Measurements from ENCODE around the gene ANKS1A.

GRCh38 chr6:34514519-34514961 is 41.6 kb downstream of the SPDEF start:
- RRBS, result no CpG with 5 or more reads among the region's 22 CpGs

DNA sequence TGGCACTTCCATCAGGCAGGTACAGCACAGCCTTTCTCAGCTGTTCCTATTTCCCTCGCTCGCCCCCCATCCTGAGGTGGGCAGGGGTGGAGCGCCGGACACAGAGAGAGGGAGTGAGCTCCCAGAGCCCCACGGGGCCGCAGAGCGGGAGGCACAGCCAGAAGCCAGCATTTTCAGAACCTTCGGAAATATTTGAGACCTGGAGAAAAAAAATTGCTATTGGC is 29.6 kb downstream of the SPDEF start:
- RRBS, result no CpG with 5 or more reads among the region's 8 CpGs

GRCh38 chr6:34580792-34581275 is 24.7 kb upstream of the SPDEF start:
- RRBS, result no CpG with 5 or more reads among the region's 4 CpGs

DNA sequence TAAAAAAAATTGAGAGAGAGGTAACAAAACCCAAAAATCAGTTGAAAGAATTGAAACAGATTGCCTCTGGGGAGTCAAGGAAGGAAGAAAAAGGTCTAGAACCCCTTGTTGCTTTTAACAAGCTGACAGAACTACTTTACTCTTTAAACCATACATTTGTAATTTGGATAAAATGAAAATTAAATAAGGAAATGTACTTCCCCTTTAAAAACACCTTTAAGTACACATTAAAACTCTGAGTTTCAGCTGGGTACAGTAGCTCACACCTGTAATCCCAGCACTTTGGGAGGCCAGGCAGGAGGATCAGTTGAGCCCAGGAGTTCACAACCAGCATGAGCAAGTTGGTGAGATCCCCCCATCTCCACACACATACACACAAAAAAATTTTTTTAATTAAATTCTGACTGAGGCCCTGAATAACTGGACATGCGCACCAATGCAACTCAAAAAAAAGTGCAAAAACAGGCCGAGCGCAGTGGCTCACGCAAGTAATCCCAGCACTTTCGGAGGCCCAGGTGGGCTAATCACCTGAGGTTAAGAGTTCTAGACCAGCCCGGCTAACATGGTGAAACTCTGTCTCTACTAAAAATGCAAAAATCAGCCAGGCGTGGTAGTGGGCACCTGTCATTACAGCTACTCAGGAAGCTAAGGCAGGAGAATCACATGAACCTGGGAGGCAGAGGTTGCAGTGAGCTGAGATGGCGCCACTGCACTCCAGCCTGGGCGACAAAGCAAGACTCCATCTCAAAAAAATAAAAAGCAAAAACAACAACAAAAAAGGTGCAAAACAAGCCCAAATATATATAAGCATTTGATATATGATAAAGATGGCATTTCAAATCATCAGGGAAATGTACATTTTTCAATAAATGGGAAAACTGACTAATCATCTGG is 21.8 kb downstream of the ILRUN start:
- RRBS, result no CpG with 5 or more reads among the region's 9 CpGs

GRCh38 chr6:34709191-34709838 is 12.7 kb upstream of the ILRUN start:
- RRBS, result no CpG with 5 or more reads among the region's 7 CpGs

DNA sequence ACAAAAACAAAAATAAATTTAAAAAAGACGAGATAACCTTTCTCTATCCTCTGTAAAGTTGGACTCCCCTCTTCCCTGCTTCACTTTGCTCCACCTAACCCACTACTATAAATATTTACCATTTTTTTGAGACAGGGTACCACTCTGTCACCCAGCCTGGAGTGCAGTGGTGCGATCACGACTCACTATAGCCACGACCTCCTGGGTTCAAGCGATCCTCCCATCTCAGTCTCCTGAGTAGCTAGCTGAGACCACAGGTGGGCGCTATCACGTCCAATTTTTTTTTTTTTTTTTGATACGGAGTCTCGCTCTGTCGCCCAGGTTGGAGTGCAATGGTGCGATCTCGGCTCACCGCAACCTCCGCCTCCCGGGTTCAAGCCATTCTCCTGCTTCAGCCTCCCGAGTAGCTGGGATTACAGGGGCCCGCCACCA is 880 bp upstream of the SNRPC start:
- RRBS, result no CpG with 5 or more reads among the region's 17 CpGs

- RRBS, result no CpG with 5 or more reads among the region's 2 CpGs
These were observed 5.5 kb downstream of the SNRPC start for GRCh38 chr6:34762700-34763224.

DNA sequence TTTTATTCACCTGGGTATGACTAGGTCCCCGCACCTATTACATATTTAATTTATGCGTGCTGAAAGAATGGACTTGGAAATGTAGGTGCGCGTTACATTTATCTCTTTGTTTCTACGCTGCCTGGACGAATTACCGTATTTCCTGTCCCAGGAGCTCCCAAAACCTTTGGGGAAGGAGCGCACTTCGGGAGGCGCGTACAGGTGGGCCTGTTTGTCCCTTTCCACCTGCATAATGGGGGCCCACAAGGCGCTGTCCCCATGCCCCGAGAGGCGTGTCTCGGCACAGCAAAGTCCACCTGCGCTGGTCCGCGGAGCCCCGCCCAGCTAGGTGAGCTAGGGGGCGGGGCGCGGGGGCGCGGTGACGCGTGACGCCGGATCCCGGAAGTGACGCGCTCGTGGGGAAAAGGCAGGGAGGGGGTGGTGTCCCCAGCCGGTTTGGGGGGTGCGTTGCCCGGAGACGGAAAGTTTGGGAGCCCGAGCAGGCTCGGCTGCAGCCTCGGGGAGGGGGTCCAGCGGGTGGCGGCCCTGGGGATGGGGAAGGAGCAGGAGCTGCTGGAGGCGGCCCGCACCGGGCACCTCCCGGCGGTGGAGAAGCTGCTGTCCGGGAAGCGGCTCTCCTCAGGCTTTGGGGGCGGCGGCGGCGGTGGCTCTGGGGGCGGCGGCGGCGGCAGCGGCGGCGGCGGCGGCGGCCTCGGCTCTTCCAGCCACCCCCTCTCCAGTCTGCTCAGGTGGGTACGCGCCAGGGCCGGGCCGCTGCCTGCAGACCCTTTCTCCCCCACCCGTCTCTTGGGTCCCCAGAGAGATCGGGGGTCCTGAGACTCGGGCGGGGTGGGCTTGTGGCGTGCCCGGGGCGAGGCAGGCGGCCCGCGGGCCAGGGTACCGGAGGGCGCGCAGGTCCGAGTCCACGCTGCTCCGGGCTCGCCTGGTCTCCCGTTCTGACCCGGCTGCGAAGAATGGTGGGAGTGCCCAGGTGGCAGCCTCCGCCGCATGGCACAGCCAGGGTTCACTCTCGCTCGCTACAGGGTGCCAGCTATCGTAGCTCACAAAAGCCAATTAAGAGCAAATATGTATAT is at the start of gene ANKS1A:
Gene ANKS1A, plus strand, starts transcription at position 384 of the 1,073 bp plus-strand sequence.
- RRBS, result 6% methylated on average over 16 of the region's 92 CpGs

- RRBS, result 67% methylated on average over 1 of the region's 6 CpGs
These were observed 120.2 kb downstream of the TCP11 start for GRCh38 chr6:35020753-35021611.

DNA sequence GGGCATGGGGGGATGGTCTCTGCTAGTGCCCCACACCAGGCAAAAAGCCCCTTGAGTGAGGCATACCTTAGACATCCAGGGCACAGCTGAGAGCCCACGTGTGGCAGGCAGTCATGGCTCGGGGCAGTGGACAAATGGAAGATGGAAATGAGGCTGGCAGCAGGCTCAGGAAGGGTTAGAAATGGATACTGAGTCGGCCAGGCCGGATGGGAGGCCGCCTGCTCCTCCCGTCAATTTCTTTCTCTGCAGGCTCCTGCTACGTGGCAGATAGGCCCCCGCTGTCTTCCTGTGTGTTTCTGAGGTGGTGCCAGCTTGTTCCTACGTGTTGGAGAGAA is 77.0 kb downstream of the TCP11 start:
- RRBS, result no CpG with 5 or more reads among the region's 9 CpGs

DNA sequence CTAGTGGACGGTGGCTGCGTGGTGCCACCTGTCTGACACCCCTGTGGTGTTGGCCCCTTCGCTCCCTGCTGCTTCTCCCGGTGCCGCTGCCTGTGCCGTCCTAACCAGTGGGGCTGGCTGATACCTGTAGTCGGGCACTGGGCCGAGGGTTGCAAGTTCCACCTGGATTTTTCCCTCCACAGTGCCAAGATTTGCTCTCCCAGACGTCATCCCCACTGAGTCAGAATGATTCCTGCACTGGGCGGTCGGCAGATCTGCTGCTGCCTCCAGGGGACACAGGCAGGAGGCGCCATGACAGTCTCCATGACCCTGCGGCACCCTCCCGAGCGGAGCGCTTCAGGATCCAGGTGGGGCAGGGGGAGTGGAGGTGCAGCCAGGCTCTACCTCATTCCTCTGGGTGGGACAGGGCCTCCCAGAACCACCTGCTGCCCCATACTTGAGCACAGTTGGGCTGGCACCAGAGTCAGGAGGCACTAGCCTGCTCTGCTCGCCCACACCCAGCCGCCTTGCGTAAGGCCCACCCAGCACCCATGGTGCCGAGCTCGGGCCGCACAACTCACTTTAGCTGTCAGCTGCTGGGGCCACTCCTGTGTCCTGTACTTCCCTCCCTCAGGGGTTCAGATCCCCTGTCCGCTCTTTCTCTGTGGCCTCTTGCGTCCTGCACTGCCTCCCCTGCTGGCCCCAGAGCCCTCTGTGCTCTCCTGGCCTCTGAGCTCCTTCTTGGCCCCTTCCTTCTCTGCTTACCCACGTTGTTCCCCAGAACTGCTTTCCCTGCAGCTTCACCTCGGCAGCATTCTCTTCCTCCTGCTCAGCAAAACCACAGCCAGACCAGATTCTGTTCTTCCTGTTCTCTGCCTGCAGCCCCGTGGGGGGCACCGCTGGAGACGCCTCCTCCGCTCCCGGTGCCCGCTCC is 60.1 kb downstream of the TCP11 start:
- RRBS, result no CpG with 5 or more reads among the region's 32 CpGs

DNA sequence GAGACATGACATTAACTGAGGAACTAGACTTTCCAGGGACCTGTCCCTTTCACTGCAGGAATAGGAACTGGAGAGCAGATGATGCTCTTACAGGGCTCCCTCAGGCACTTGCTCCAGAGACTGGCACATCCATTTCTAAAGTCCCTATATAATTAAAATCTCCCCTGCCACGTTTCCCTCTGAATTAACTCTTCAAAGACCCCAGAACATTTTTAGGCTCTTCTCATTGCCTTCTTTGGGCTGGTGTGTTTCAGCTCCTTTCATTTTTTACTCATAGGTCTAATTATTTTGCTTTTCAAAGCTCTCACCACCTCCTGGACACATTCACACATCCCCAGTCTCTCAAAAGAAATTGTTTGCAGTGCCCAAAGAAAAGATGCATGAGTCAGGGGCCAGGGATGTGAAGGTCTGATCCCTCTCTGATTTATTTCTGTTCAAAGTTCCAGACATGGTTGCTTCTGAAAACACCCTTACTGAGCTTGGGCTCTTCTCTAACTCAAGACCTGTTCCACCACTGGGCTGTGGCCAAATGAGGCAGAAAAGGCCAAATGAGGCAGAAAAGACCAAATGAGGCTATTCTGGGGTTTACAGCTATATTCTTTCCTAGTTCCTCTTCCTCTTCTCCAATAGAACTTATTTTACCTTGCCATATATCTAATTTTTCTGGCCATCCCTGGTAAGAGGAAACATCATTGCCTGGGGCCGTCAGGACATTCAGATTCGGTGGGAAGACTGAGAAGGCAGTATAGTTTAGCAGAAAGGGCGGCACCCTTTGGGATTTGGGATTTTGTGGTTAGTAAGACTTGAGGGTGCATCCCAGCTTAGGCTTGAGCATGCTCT is 20.8 kb downstream of the SCUBE3 start:
- RRBS, result no CpG with 5 or more reads among the region's 4 CpGs

DNA sequence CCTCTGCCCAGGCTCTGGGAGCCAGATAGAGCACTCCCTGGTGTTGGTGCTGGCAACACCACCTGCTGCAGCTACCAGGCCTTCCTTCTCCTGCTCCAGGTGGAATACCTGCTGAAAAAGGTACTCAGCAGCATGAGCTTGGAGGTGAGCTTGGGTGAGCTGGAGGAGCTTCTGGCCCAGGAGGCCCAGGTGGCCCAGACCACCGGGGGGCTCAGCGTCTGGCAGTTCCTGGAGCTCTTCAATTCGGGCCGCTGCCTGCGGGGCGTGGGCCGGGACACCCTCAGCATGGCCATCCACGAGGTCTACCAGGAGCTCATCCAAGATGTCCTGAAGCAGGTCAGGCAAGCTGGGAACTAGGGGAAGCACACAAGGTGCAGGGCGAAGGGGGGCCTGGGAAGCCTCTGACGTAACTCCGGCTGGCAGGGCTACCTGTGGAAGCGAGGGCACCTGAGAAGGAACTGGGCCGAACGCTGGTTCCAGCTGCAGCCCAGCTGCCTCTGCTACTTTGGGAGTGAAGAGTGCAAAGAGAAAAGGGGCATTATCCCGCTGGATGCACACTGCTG is 14.7 kb downstream of the DEF6 start:
- RRBS, result 94% methylated on average over 7 of the region's 15 CpGs

- RRBS, result no CpG with 5 or more reads among the region's 6 CpGs
These were observed 19.2 kb downstream of the PPARD start for GRCh38 chr6:35361433-35362043.

DNA sequence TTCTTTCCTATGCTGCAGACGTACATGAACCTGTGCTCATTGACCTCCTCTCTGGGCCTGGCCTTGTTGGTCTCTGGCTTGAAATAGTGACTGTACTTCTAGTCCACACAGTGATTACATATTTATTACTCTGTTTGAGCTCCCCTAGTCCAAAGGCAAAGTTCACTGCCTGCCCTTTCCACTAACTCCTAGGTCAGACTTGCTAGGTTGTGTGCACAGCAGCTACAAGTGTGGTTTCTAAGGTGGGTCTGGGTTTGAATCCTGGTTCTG is 29.3 kb downstream of the PPARD start:
- RRBS, result no CpG with 5 or more reads among the region's 1 CpG

- RRBS, result no CpG with 5 or more reads among the region's 7 CpGs
These were observed 41.3 kb upstream of the FANCE start for GRCh38 chr6:35410803-35411199.

DNA sequence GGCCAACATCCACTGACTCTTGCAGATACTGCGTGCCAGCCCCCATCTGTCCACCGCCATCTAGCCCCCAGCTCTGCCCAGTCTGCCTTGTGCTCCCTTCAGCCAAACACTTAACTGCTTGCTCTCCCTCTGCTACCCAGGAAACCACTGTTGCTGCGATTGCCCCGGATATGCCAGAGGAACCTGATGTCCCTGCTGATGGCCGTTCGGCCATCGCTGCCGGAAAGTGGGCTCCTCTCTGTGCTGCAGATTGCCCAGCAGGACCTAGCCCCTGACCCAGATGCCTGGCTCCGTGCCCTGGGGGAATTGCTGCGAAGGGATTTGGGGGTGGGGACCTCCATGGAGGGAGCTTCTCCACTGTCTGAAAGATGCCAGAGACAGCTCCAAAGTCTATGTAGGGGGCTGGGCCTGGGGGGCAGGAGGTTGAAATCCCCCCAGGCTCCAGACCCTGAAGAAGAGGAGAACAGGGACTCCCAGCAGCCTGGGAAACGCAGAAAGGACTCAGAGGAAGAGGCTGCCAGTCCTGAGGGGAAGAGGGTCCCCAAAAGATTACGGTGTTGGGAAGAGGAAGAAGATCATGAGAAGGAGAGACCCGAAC is 3.6 kb downstream of the FANCE start:
- RRBS, result 97% methylated on average over 5 of the region's 13 CpGs

DNA sequence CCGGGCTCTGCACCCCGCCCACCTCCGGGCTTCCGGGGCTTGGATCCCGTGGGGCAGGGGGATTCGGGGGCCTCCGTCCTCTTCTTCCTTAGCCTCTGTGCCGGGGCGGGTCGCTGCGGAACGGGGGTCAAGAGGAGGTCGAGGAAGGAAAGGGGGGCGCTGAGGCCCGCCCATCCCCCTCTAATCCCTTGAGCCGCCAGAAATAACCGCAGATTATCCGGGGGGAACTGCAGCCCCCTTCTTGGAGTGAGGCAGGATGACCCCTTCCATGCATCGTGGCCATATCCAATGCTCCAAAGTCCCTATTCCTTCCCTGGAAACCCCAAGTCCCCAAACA is 570 bp downstream of the TULP1 start:
- RRBS, result 33% methylated on average over 10 of the region's 19 CpGs

- RRBS, result no CpG with 5 or more reads among the region's 9 CpGs
These were observed 52.3 kb upstream of the TULP1 start for GRCh38 chr6:35564704-35565670.

DNA sequence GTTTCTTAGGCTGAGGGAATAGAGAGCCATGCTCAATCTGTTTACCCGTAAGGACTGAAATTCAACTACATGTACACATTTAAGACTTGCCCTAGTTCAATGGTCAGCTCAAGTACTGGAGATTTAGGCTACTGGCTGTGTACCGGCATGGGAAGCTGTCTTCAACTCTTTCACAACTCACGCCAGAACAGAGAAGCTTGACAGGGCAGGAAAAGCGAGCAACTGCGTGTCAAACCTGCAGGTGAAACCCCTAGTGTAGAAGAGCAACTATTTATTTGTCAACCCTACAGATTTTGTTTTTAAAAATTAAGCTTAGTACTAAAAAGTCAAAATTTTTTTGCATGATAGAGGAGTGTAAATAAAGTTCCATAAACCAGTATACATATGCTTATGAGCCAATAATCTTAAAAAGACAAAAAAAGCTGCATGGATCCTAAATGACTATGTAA is 61.7 kb upstream of the TULP1 start:
- RRBS, result no CpG with 5 or more reads among the region's 5 CpGs

Measured in GM06990 (cell line).